Camera-type eye (tissue), 1 donor: ENCODE data around the gene ABR.

- RAMPAGE, long total RNA, result no peak
Measured at GRCh38 chr17:1091496-1092641, 87.9 kb downstream of the ABR start.

GRCh38 chr17:1103883-1104785, 75.6 kb downstream of the ABR start:
- RAMPAGE, long total RNA, result no peak

GRCh38 chr17:1179402-1180611, at the start of gene ABR:
Gene ABR, minus strand, starts transcription at chr17:1179981.
- RAMPAGE, long total RNA, result no peak

DNA sequence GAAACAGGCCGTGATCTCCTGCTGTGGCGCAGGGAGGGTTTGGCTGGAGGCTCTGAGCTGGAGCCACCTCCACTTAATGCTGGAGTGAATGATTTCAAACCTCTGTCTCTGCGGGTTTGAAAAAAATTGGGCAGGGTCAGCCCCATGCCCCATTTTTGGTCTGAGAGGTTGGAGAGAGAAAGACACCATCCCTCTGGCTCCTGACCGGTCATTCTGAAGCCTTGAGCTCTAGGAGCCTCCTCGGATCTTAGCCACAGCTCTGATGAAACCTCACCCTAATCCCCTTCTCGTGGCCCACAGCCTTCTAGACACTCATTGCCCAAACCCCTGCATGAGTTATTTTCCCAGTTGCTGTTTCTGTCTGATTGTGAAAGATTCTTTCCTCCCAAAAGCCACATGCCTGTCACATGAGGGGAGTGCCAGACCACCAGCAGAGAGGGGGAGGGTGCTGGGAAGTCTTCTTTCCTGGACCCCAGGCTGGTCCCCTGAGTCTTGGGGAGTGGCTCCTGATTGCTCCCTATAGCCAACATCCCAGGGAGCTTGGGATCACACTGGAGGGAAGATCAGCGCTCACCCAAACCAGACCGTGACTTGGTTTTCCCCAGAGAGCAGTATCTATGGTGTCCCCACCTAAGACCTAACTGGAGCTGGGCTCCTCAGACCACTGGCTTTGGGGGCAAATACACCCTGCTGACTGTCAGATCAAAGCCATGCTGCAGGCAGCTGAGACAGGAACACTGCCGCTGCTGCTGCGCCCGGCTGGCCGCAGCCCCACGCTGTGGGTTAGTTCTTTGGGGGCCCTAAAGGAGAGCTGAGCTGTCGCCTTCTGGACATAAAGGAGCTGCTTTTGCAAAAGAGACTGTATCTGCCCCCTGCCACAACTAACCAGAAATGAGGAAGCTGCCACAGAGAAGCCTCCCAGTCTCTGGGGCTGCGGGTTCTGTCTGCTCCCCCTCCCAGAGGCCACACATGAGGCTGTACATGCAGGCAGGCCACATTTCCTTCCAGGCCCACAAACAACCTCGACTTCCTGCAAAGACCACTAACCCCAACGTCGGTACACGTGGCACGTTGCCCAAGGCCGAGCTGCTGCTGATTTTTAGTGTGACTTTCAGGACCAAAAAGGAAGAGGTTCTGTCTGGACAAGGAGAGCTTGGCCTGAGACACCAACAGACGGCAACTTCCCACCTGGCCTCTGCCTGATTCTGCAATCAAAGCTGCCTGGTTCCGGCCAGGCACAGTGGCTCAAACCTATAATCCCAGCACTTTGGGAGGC, 17.9 kb upstream of the ABR start:
- RAMPAGE, long total RNA, result no peak

- RAMPAGE, long total RNA, result no peak
Measured at GRCh38 chr17:1230011-1230424, 40.2 kb upstream of the BHLHA9 start.

DNA sequence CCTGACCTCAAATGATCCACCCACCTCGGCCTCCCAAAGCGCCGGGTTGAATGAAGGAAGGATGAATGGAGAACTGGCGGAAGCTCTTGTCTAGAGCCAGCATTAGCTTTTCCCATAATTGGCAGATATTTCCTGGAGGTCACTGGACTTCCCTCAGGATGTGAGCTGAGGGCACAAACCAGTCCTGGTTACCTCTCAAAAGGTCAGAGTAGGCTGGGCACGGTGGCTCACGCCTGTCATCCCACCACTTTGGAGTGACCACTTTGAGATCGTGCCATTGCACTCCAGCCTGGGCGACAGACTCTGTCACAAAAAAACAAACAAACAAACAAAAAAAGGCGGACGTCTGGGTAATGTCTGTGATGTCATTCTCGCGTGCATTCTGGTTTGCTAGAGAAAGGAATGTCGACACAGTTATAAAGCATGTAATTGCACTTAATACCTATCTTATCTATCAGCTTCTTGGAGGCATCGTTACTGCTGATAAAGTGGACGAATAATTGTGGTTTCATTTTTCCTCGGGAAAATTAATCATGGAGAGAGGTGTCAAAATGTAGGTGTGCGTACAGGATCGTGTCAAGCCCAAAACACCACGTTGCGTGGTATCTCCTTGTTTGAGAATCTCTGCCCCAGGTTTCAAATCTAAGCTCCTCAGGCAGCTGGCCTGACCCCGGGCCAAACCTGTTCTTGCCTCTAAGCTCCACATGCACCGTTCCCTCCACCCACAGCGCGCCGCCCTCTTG, 6.3 kb upstream of the CRK start:
- RAMPAGE, long total RNA, result no peak

GRCh38 chr17:1482774-1483081, 9.8 kb downstream of the MYO1C start:
- RAMPAGE, long total RNA, result no peak

GRCh38 chr17:1494108-1494857, 1.8 kb upstream of the MYO1C start:
- RAMPAGE, long total RNA, result no peak

GRCh38 chr17:1592579-1593738, 30.4 kb upstream of the PITPNA start:
- RAMPAGE, long total RNA, result no peak

DNA sequence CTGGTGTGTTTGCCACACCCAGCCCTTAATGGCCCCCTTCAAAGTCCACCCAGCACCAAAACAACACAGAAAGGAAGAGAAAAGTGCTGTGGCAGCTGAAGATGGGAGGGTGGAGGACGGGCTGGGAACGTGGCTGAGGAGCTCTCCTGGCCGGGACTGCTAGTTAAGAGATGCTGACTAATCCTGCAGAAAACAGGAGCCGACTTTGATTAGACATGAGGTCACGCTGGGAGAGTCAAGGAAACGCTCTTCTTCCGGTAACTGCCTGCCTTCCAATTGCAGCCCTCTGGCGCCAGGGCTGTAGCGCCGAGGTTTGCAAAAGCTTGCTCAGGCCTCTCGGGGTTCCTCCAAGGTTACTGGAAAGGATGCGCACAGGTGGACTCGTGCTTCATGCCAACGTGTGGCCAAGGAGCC, 10.9 kb downstream of the SLC43A2 start:
- RAMPAGE, long total RNA, result no peak

DNA sequence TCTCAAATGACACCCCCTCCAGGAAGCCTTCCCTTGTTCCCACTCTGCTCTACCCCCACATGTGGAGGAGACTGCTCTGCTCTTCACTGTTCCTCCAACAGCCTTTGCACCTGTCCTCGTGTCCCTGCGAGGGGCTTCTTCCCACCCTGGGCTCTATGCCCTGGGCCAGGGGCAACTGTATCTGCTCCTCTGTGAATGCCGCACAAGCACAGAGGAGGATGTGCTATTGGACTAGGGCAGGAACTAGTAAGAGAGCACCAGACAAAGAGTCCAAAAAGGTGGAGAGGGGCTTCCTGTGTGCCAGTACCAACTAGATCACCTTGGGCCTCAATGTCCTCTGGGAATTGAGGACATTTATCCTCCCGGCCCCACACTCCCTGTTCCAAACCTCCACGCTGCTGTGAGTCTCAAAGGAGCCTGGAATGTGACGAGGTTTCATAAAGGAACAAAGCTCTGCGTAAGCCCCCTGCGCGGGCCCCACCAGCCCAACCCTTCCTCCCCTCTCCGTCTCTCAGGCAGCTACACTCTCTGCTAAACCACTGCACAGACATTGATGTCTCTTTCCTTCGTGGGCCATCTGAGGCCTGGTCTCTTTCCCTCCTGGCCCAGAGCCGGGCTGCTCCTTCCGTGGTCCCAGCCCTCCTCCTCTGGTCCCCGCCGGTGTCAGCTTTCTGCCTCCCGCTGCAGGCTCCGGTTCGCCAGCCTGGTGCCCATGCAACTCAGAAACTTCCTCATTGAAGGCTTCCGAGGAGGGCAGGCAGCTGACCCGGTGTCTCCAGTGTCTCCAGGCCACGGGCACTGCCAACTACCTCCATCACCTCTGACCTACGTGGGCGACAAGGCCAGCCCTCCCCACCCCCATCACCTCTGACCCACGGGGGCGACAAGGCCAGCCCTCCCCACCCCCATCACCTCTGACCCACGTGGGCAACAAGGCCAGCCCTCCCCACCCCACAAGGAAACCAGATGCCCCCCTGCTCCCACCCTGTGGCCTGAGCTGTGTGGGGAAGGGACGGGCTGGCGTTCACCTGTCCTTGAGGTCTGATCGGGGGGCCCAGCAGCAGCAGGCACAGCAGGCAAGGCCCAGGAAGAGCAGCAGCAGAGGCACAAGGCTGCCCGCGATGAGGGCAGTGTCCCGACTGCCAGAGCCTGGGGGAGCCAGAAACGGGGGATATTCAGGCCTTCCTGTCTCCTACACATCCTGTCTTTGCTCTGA, 7.3 kb downstream of the SCARF1 start:
- RAMPAGE, long total RNA, result no peak

- RAMPAGE, long total RNA, result no peak
Measured at GRCh38 chr17:1735546-1736230, 7.0 kb upstream of the SERPINF2 start.

DNA sequence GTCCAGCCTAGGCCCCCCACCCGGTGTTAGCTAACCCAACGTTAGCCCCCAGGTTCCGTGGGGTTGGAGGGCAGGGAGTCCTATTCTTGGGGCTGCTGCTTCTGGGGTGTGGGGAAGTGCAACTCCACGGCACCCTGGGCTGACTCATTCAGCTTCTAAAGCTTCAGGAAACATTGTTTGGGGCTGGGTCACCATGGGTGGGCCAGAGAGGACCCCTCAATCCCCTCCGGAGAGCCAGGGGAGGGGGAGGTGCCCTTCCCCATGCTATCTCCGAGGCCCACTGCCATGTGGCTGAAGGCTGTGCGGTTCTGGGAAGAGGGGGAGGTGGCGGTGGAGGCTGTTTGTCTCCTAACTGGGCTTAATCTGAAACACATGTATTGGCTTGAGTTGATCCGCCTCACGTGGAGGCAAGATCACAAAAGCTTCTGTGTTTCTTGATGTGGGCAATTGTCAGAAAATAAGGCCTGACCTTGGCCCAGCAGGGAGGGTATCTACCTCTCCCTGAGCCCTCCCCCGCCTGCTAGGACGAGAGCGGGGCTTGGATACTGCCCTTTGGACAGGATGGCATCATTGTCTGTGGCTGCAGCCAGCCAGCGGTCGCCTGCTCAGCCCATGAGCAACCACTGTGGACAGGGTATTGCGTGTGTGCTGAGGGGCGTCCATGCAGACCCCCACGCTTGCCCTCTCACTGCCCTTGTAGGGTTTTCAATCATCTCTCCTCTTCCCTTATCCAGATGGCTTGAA, 1.2 kb downstream of the SERPINF1 start:
- RAMPAGE, long total RNA, result no peak

- RAMPAGE, long total RNA, result no peak
Measured at GRCh38 chr17:1890929-1891424, 61.2 kb downstream of the RPA1 start.

DNA sequence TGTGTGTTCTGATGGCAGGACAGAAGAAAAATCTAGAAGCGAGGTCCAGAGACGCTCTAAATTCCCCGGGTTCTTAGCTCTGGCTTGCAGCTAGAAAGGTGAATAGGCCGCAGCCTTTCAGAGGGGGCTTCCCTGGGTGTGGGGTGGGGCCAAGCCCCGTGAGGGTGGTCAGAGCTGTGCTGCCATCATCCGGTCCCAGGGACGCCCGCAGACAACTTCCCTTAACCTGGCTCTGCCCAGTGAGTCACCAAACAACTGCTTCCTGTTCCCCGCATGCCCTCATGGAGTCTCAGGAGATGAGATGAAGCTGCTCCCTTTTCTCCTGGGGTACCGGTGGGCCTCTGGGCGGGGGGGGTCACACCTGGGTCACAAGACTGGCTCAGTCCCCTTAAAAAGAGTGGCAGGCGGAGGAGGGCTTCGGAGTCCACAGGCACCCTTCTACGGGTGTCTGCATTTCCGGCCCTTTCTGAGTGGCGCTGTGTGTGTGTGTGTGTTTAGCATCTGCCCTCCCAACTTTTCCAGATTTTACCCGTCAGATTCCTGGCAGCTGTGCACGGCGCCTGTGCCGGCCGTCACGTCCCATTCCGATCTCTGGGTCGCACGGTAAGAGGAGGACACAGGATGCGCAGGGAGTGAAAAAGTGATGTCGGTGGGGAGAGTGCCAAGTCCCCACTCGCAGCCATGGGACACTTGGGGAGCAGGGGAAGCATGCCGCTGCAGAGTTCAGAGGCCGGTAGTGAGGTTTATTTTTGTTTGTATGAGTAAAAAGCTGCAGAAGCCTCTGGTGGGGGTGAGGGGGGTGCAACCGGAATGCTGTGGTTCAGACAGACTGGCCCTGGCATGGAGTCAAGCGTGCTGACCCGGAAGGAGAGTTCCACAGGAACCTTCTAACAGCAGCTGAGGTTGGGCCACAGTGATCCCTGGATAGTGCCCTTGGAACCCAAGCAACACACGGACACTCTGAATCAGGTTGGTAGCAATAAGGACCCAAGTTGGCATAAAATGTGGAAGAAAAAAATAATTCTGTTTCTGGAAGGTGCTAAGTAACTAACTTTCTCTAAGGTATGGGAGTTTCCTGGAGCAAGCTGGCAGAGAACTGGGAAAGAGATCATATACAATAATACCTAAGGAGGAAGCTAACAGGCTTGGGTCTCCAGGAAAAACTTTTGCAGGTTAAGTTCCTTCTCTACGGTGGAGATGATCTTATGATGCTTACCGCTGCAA, 16.9 kb downstream of the HIC1 start:
- RAMPAGE, long total RNA, result no peak

DNA sequence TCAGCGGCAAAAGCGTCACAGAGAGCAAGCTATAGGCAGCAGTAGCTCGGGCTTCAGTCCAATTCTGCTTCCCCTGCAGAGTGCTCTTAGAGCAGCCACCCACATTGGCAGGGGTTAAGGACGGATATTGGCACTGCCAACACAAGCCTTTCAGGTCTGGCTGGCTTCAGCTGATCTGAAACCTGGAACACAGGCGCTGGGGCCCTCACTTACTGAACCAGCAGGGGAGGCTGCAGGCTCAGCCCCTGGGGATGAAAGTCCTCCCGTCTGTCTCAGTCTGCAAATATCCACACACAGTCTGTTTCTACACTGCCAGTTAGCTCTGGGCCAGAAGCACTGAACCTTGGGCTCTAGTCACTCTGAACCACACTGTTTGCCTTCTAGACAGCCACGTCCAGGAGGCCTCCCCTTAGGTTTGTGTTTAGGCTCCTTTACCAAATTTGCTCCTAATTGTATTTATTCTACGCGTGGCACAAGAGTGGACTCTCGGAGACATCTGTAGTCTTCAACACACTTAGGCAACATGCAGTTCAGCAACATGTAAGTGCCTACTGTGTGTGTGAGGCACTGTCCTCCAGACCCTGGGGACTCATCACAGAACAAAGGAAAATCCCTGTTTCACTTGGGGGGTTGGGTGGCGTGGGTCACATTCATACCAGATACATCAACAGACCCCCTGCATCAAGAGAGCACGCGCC, 40.2 kb downstream of the HIC1 start:
- RAMPAGE, long total RNA, result no peak

DNA sequence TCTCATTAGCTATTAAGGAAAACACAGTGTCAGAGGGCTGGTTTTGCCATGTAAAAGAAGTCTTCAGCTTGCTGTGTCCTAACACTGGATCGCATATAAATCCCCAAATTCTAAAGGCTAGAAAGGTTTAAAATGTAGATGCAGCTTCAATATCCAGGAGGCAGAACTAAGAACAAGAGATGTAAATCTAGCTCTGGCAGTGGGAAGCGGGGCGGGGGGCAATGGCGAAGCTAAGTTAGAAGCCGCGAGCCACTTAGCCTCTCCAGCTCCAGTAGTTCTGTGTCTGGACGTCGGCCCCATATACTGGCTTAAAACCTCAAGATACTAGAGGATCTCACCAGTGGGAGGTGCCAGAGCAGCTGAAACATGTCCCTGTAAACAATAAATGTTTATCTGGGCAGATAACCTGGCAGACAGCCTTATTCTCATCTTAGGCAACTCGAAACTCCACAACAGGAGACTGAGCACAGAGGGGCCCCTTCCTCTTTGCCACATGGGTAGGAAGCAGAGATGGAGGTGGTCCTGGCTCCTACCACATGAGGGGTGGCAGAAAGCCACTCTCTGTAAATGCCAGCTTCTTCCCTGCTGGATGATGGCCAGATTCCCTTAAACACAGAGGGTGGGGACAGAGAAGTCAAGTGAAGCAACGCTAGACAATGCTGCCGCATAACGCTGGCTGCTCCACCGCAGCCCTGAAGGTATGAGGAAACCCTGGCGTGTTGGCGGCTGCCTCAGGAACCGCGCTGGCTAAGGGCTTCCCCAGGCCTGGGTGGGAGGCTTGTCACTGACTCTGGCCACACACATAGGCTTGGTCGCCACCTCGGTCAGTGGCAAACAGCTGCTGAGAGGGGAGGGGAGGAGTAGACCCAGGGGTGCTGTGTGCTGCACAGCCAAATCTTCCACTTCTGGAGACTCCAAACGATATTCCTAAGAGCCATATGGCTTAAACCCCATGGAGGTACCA, 67.8 kb downstream of the HIC1 start:
- RAMPAGE, long total RNA, result no peak

- RAMPAGE, long total RNA, result no peak
Measured at GRCh38 chr17:2222671-2223487, 80.7 kb downstream of the SMG6 start.

GRCh38 chr17:2263071-2263580, 40.5 kb downstream of the SMG6 start:
- RAMPAGE, long total RNA, result no peak

DNA sequence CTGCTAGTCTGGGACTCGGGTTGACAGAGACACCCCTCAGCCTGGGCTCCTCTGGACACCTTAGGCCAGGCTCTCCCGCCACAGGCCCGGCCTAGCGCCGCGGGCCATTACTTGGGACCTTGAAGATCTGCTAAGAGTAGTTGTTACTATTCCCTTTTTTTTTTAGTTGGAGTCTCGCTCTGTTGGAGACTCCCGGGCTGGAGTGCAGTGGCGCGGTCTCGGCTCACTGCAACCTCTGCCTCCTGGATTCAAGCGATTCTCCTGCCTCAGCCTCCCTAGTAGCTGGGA, 295 bp downstream of the SRR start:
- RAMPAGE, long total RNA, result no peak